Suprapubic skin (tissue), 4 donors: ENCODE measurements around a stretch of chr5.

DNA sequence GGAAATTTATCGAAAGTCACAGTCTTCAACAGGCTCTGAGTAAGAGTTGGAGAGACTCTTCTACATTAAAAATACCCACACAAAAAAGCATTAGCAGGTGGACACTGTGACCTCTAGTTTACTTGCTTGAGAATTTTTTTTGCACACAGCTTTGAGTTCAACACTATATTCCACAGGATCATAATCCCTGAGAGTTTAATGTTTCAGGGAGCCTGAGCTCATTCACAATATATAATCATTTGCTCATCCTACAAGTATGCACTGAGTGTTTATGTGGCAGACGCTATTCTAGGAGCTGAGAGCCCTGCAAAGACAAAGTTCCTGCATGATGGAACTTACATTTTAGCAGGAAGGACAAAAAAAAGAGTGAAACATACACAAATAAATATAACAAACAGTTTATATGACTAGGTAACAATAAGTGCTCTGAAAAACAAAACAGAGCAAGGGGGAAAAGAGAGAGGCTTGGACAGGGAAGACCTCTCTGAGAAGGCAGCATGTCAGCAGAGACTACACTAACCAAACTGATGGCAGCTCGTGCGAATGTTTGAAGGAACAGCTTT lies 91.8 kb downstream of the UBE2QL1 start:
- PRO-cap: no peak
- RAMPAGE, long total RNA, 4 experiments: no peak in any of the 4 experiments

DNA sequence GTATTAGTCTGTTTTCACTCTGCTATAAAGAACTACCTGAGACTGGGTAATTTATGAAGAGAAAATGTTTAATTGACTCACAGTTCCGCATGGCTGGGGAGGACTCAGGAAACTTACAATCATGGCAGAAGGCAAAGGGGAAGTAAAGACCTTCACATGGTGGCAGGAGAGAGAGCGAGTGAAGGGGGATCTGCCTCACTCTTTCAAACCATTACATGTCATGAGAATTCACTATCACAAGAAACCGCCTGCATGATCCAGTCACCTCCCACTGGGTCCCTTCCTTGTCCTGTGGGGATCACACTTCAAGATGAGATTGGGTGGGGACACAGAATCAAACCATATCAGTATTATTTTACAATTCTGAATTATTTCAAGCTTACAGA lies 27.5 kb downstream of the SRD5A1 start:
- PRO-cap: no peak
- RAMPAGE, long total RNA, 4 experiments: no peak in any of the 4 experiments

GRCh38 chr5:6714850-6715291 lies 1.6 kb downstream of the TENT4A start:
- PRO-cap: no peak
- RAMPAGE, long total RNA, 4 experiments: no peak in any of the 4 experiments

DNA sequence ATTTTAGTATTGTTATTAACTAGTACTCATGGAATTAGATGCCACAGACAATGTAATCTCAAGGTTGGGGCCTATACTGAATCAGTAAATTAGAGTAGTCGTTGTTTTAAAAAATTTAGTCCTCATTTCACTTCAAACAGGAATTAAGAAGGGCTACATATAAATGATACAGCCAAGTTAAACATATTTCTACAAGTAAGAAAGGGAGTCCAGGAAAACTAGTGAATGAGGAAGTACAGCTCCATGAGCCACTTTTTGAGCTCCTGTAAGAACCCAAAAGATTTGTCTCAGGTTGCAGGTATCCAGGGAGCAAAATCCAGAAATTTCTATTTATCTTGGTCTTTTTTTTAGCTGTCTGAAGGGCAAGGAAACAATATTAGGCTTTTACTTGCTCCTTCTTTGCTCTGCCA lies 200.8 kb downstream of the ADCY2 start:
- PRO-cap: no peak
- RAMPAGE, long total RNA, 4 experiments: no peak in any of the 4 experiments

DNA sequence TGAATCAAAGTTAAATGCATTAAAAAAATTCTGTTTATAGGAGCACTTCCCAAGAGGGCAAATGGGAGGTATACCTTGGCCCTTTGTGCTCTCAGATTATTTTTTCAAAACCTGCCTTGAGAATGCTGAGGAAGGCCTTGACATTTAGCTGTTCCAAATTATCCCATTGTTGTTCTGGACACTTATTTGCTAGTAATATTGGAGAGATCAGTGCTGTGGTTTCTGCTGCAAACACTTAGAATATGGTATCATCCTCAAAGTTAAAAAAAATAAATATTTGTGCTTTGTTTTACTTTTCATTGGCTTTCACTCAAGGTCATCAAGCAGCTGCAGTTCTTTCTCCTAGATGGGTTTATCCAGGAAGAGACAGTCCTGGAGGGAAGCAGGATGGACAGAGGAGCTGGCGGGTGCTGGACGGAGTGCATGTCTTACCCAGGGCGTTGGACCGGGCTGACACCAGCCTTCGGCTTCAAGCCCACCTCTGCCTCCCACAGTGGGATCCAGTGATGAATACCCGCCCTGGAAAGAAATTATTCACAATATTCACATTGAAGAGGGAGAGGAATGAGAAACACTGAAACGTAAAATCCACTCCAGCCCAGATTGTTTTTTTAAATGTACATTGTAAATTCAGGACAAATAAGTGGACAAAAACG lies 193.6 kb downstream of the MTRR start:
- PRO-cap: no peak
- RAMPAGE, long total RNA, 4 experiments: no peak in any of the 4 experiments

- PRO-cap: no peak
- RAMPAGE, long total RNA, 4 experiments: no peak in any of the 4 experiments
These were observed 338 bp downstream of the SEMA5A start for GRCh38 chr5:9545551-9545922.

GRCh38 chr5:9553642-9554159 lies 7.8 kb upstream of the SEMA5A start:
- PRO-cap: no peak
- RAMPAGE, long total RNA, 4 experiments: no peak in any of the 4 experiments

- PRO-cap: no peak
- RAMPAGE, long total RNA, 4 experiments: no peak in any of the 4 experiments
These were observed 4.5 kb downstream of the CCT5 start for GRCh38 chr5:10254586-10254997.

GRCh38 chr5:10289299-10289752 lies 18.4 kb downstream of the CMBL start:
- PRO-cap: no peak
- RAMPAGE, long total RNA, 4 experiments: no peak in any of the 4 experiments

- PRO-cap: no peak
- RAMPAGE, long total RNA, 4 experiments: no peak in any of the 4 experiments
These were observed 224 bp upstream of the MARCHF6 start for GRCh38 chr5:10353412-10353529.

GRCh38 chr5:10366553-10367414 lies 13.3 kb downstream of the MARCHF6 start:
- PRO-cap: no peak
- RAMPAGE, long total RNA, 4 experiments: no peak in any of the 4 experiments

- PRO-cap: no peak
- RAMPAGE, long total RNA, 4 experiments: start-site peak on the plus strand in 1 of 4 experiments, at chr5:10386997-10387056 at its widest, 58 reads per replicate
These were observed 33.3 kb downstream of the MARCHF6 start for GRCh38 chr5:10386748-10387244.

- PRO-cap: no peak
- RAMPAGE, long total RNA, 4 experiments: no peak in any of the 4 experiments
These were observed 29.1 kb upstream of the ROPN1L start for GRCh38 chr5:10412484-10413138.

DNA sequence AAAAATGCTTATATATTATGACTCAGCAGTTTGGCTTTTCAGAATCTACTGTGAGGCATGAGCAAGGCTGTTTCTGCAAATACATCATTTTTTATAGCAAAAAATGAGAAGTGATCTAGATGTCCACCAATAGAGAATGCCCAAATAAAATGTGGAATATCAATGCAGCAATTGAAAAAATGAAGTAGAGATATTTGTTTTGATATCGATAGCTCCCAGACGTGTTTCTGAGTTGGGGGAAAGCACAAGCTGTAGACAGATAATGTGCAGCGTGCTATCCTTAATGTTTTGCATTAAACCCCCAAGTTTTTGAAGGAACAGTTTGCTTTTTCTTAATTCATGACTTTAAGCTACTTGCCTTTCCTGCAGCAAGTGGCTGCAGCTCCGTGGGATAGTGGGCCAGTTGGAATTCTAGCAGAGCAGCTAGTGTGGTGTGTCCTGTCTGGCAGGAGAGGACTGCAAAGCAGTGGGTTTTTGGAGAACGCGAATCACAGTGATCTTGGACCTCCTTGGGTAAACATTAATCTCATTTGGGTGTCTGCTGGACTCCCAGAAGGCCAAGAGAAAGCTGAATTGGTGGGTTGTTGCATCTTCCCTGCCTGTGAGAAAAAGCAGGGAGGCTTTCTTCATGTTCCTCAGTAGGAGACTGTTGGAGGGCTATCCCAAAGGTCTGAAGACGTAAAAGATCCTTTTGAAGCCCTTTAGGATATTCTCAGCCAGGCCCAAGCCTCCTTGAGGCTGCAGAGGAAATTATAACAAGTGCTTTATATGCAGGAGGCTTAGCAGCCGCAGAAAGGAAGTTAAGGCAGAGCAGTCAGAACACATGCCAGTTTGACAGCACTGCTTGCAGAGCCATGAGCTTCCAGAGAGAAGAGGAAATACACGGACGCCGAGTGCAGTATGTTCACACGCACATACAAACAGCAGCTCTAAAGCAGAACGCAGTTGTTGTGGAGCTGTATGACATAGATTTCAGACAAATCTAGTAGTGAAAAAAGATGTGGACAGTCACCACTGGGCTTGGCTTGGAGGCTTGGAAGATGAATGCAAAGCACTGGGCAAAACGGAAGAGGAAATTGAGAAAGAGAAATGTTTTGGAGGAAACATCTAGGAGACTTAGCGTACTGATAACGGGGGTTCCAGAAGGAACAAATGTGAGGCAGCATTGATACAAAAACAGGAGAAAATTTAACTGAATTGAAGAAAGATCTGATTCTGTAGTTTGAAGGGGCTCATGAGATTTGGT lies 20.1 kb upstream of the ROPN1L start:
- PRO-cap: no peak
- RAMPAGE, long total RNA, 4 experiments: no peak in any of the 4 experiments

DNA sequence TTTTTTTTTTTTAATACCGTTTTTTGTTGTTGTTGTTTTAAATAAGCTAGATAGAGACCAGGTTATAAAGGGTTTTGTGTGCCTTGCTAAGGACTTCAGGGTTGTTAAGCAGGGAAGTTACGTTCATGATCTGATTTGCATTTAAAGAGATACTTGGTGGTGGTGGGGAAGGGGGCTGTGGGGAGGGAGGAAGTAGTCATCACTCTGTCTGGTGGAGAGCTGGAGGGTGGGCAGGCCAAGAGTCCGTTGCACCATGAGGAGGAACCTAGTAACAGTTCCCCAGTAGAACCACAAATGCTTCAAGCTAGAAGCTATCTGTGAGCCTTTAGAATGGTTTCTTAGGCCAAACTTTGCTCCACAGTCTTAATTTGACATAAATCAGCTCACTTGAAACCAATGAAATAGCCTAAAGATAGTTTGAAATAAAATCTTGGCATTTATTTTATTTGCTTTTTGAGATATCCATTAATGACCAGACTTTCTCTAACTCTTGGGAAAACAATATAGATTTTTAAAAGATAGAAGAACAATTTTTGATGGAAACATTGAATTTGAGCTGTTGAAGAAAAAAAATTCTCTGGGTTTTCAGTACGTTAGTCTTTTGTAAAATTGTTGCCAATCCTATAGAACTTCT lies 18.6 kb upstream of the ROPN1L start:
- PRO-cap: no peak
- RAMPAGE, long total RNA, 4 experiments: no peak in any of the 4 experiments

- PRO-cap: no peak
- RAMPAGE, long total RNA, 4 experiments: no peak in any of the 4 experiments
These were observed 18.8 kb downstream of the ROPN1L start for GRCh38 chr5:10460480-10460876.

DNA sequence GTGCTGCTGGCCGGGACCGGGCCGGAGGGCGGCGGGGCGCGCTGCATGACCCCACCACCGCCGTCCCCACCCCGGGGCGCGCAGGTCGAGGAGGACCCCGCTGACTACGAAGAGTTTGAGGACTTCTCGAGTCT lies 468 bp downstream of the ANKRD33B start:
- PRO-cap: no peak
- RAMPAGE, long total RNA, 4 experiments: no peak in any of the 4 experiments

- PRO-cap: no peak
- RAMPAGE, long total RNA, 4 experiments: no peak in any of the 4 experiments
These were observed 26.8 kb downstream of the ANKRD33B start for GRCh38 chr5:10590492-10591244.

- PRO-cap: no peak
- RAMPAGE, long total RNA, 4 experiments: no peak in any of the 4 experiments
These were observed 18.1 kb downstream of the DAP start for GRCh38 chr5:10742848-10743396.

- PRO-cap: unidirectional peak, plus-strand start at chr5:10760343
- RAMPAGE, long total RNA, 4 experiments: no peak in any of the 4 experiments
These were observed 973 bp downstream of the DAP start for GRCh38 chr5:10759976-10760546.